AG04450 (cell line): ENCODE measurements around a stretch of chr7.

DNA sequence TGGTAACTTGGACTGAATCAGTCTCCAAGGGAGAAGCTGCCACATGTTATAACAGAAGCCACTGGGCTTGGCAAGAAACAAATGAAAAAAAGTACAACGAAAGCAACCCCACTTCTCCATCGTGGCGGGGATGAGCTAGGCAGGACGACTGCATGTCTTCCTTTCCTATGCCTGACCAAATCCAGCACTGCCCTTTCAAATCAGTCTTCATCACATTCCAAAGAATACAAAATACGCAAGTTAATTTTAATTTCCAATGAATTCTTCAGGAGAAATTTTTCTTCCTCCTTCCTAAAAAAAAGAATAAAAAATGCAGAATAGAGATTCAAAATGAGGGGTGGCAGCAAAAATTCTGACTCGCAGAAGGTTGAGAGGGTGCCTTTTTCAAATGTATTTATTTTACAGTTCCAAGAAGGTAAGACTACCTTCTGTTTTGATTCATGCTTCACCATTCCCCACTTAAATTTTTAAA is 196.8 kb upstream of the KLF14 start:
- CAGE, long polyA plus RNA, result no peak
- RRBS, result no CpG with 5 or more reads among the region's 6 CpGs

DNA sequence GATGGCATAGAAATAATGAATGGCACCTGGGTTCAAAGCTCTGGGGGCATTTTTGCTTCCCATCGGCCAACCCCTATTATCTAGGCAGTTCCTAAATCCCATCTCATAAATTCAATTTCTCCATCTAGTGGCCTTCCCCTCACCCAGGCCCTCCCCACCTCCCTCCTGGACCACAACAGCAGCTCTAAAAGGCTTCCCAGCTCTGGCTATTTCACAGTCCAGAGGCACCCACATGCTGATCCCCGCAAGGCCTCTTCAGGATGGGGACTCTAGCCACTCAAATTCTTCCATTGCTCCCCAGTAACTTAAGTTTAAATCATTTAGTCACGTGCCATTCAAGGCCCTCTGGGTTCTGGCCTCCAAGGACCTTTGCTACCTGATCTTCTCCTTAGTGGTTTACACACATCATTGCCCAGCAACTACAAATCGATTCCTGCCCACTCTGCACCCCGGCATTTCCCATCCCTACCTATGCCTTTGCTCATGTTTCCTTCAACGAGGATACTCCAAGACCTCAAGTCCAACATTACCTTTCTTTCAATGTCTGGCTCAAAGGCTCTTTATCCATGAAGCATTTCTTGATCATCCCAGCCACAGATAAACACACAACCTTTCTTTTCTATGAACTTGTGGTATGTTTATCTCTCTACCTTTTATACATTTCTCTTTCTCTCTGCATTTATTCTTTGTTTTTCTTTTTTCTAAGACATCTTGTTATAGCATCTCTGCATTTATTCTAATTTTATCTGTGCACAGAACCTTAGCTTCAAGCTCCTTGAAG is 202.5 kb upstream of the KLF14 start:
- CAGE, long polyA plus RNA, result no peak
- RRBS, result no CpG with 5 or more reads among the region's 6 CpGs

GRCh38 chr7:130972378-130972810 is 238.4 kb upstream of the KLF14 start:
- CAGE, long polyA plus RNA, result no peak
- RRBS, result no CpG with 5 or more reads among the region's 4 CpGs

DNA sequence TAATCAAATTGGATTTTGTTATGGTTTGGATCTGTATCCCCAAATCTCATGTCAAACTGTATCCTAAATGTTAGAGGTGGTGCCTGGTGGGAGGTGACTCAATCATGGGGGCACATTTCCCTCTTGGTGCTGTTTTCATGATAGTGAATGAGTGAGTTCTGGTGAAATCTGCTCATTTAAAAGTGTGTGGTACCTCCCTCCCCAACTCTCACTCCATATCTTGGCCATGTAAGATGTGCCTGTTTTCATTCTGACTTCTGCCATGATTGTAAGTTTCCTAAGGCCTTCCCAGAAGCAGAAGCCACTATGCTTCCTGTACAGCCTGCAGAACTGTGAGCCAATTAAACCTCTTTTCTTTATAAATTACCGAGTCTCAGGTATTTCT is 239.7 kb upstream of the KLF14 start:
- CAGE, long polyA plus RNA, result no peak
- RRBS, result no CpG with 5 or more reads among the region's 1 CpG

GRCh38 chr7:130988236-130989607 is 254.7 kb upstream of the KLF14 start:
- CAGE, long polyA plus RNA, result no peak
- RRBS, result no CpG with 5 or more reads among the region's 9 CpGs

DNA sequence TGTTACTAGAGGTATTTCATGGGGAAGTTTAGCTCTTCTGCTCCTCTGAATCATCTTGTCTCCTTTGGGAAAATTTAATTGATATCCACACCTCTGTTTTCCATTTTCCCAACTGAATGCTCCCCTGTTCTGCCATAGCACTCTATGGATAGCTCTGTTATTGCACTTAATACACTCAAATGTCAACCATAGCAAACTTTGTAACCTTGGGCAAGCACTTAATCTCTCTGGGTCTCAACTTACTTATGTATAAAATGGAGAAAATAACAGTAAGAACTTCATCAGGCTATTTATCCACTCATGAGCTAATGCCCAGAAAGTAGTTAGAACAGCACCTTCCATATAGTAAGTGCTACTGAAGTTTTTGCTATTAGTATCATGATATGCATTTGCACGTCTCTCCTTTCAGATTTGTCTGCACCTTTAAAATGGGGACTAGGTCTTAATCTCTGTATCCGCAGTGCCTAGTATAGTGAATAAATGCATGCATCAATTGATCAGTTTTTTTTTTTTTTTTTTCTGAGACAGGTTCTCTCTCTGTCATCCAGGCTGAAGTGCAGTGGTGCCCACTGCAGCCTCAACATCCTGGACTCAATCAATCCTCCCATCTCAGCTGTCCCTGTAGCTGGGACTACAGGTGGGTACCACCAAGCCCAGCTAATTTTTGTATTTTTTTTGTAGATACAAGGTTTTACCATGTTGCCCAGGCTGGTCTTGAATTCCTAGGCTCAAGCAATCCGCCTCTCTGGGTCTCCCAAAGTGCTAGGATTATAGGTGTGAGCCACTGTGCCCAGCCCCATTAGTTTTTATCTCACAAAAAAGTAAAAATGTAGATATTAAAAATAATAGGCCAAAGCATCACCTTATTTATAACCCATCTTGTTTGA is 290.4 kb upstream of the KLF14 start:
- CAGE, long polyA plus RNA, result no peak
- RRBS, result no CpG with 5 or more reads among the region's 3 CpGs

GRCh38 chr7:131066340-131067007 is 261.2 kb upstream of the MKLN1 start:
- CAGE, long polyA plus RNA, result no peak
- RRBS, result no CpG with 5 or more reads among the region's 1 CpG

- CAGE, long polyA plus RNA, result no peak
- RRBS, result no CpG with 5 or more reads among the region's 11 CpGs
Observed at GRCh38 chr7:131071653-131072507, 255.8 kb upstream of the MKLN1 start.

DNA sequence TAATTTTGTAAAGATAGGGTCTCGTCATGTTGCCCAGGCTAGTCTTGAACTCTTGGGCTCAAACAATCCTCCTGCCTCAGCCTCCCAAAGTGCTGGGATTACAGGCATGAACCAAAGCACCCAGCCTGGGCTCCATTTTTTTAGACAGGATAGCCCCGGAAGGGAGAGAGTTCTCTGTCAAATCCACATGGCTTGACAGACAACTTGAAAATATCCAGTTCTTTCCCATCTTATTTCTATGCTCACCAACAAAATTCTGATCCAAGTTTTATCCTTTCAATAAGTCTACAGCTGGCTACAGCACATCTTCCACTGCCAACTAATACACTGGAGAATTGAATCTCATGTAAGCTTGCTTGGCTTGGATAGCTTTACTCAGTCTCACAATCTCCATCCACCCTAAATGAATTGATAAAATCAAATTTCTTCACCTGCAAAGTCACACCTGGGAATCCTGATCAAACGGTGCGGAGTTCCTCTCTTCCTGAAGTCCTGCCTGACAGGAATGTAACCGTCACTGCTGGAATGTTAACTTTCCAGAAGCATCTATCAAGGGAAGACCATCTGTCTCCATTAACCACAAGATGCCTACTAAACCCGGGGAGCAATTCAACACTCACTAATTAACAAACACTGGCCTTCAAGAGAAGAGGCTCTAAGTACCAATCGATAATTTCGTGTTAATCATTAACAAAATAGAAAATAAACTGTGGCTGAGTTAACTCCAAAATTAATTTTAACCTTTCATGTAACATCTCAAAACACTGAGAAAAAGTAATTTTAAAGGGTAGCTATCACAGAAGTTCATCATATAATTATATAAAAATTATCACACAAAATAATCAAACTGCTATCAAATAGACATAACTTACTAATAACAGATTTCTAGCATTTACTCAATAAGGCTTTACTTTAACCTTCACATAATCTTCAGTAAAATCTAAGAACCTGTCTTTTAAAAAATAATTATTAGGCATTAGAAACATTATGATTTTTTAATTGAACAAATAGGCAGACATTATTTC is 239.5 kb upstream of the MKLN1 start:
- CAGE, long polyA plus RNA, result no peak
- RRBS, result no CpG with 5 or more reads among the region's 8 CpGs

- CAGE, long polyA plus RNA, result no peak
- RRBS, result no CpG with 5 or more reads among the region's 9 CpGs
Observed at GRCh38 chr7:131095301-131096177, 232.1 kb upstream of the MKLN1 start.

DNA sequence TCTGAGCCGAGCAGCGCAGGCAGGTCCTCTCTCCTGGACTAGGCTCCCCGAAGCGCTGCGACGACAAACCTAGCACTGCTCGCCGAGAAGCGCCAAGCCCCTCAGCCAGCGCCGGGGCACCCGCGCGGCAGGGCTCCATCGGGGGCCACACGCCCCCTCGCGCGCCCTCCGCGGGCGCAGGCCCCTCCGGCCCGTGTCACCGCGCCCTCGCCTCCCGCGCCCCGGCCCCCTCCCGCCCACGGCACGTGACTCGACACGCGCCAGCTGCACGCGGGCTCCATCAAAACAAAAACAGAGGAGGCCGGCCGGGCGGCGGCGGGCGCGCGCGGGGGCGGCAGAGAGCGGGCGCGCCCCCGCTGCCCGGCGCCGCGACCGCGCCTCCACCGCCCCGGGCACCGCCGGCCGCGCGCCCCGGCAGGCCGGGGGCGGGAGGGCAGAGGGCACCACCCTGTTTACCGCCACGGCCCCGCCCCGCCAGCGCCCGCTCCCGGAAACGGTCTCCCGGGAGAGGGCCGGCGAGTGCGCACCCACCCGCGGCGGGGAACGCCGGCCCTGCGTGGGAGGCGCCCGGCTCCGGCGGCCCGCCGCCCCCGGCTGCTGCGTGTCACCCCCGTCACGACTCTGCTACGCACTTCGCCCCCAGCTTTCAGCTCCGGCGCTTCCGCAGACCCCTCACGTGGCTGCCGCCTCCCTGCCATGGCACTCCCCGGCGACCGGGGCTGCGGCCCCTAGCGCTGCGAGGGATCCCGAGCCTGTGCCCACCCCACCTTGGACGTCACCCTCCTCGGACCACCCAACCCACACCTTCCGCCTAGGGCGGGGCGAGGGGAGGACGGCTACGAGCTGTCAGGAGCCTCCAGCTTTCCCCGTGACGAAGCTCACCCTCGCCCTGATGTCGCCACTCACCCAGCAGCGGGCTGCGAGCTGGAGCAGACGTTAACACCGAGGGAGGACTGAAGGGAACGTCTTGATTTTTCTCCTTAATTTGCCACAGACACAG is 221.7 kb upstream of the MKLN1 start:
- CAGE, long polyA plus RNA, result no peak
- RRBS, result 2% methylated on average over 59 of the region's 126 CpGs

- CAGE, long polyA plus RNA, result start-site peak on the minus strand at chr7:131109864-131110013, 28 and 22 reads in 2 replicates
- RRBS, result 2% methylated on average over 5 of the region's 40 CpGs
Observed at GRCh38 chr7:131109535-131110285, 218.0 kb upstream of the MKLN1 start.

DNA sequence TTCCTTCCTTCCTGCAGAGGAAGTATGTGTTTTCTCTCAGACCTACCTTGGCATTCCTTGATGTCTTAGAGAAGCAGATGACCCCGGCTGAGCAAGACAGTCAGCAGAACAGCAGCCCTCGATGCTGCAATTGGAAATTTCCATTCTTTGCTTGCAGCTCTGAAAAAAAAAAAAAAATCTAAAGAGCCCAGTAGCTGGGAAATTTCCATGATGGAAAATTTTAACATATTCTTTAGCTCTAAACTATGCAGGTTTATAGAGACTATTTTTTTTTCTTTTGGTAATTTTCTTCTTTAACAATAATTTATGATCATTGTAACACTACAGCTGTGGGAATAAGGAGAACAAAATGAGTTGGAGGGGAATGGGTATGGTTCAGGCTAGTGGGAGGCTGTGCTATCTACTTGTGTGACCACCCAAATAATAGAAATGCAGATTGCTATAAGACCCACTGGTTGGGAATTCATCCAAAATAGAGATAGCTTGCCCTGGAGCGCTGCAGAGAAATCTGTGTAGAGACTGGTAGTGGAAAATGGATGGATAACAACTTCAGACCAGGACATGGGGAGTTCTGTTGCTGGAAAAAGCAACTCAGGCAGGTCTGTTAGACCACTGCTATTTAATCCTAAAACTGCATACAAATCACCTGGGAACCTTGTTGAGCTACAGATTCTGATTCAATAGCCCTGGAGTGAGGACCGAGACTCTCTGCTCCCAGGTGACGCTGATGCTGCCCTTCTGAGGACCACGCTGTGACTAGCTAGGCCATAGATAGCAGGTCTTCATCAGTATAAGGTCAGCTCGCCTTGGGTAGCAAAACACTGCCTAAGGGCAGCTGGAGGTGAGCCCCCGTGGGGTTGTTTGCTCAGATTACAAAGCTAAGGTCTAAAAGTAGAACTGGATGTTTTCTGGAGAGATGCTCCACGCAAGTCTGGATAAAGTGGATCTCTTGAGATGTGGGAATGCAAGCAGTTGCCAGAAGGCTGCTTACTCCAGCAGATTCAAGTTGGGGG is 137.1 kb upstream of the MKLN1 start:
- CAGE, long polyA plus RNA, result no peak
- RRBS, result no CpG with 5 or more reads among the region's 9 CpGs

DNA sequence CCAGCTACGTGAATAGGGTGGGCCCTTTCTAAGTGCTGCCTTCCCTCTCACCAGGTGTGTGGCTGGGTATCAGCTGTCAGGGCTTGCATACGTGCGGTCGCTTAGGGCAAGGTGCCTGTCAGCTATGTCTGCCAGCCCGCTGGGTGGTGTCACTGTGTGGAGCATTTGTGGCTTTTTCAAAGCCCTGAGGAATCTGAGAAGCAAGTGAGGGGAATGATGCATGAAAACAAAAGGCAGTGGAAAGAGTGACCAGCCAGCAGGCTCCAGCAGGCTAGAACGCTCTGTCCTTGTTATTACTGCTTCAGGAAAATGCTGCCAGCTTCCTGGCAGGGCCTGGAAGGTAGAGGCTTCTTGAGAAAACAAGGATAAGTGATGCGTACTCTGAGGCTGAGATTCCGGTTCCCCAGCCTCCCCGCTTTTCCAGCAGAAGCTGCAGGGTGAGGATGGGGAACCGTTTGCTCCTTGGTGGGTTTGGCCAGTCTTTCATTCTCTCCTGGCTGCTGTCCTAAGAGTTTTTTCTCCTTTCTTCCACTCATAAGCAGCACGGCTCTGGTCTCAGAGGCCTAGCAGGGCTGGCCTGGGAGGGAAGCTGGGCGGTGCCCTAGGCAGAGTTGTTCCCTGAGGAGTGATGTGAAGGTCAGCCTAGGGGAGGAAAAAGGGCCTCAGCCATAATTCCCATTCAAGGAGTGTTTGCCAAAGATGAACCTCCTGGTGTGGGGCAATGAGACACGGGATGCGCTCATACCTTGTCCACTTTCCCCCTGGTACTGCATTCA is 42.9 kb upstream of the MKLN1 start:
- CAGE, long polyA plus RNA, result no peak
- RRBS, result no CpG with 5 or more reads among the region's 14 CpGs

- CAGE, long polyA plus RNA, result no peak
- RRBS, result no CpG with 5 or more reads among the region's 4 CpGs
Observed at GRCh38 chr7:131399024-131399515, 71.4 kb downstream of the MKLN1 start.

DNA sequence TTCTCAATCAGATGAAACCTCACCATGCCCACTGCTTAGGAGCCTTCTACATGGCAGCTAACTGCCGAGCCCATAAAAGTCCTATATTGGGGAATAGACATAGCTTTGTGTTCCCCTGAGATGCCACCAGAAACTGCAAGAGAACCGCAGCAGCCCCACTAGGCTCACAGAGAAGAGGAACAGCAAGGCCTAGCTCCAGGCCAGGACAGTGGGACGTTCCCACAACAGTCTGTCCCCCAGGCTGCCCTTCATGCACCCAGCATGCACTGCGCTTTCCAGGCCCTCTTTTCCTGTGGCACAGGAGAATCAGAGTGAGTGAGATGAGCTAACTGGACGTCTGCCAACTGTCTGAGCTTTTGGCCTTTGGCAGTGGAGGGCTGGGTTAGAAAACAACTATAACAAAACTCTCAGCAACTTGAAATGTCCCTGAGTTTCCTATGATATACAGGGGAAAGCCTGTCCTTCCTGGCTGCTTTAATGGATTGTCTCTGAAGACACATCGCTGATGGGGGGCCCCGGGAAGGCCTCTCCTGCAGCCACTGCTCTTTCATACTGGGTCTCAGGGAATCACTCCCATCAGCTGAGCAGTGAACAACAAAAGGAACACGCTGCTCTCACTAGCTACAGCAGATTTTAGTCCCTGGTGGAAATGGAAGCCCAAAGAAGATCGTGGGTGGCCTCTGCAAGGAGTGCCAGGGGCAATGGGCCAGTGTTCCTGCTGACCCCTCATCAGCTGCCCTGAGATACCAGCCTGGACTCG is 53.5 kb downstream of the PODXL start:
- CAGE, long polyA plus RNA, result no peak
- RRBS, result no CpG with 5 or more reads among the region's 10 CpGs

GRCh38 chr7:131506210-131506471 is 50.3 kb downstream of the PODXL start:
- CAGE, long polyA plus RNA, result no peak
- RRBS, result no CpG with 5 or more reads among the region's 11 CpGs

DNA sequence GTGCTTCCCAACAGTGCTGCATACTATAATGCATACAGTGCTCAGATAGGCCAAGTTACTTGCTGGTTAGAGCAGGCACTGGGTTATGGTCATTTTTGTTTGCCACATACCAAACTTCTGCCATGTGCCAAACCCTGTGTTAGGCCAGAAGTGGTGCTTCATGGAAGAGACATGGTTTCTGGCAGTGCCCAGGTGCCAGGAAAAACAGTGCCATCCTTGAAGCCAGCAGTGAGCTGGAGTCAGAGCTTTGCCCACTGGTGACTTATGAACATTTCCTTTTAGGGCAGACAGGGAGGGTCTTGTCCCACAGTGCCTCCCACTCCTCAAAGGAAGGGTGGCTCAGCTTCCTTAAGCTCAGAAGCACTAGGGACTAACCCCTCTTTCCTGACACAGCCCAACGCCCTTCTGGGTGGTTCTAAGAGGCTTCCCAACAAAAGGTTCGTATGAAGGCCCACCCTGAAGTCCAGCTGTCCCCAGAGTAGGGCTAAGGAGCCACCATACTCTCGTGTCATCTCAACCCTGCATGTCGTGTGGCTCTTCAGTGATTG is 2.0 kb downstream of the PODXL start:
- CAGE, long polyA plus RNA, result no peak
- RRBS, result no CpG with 5 or more reads among the region's 4 CpGs

DNA sequence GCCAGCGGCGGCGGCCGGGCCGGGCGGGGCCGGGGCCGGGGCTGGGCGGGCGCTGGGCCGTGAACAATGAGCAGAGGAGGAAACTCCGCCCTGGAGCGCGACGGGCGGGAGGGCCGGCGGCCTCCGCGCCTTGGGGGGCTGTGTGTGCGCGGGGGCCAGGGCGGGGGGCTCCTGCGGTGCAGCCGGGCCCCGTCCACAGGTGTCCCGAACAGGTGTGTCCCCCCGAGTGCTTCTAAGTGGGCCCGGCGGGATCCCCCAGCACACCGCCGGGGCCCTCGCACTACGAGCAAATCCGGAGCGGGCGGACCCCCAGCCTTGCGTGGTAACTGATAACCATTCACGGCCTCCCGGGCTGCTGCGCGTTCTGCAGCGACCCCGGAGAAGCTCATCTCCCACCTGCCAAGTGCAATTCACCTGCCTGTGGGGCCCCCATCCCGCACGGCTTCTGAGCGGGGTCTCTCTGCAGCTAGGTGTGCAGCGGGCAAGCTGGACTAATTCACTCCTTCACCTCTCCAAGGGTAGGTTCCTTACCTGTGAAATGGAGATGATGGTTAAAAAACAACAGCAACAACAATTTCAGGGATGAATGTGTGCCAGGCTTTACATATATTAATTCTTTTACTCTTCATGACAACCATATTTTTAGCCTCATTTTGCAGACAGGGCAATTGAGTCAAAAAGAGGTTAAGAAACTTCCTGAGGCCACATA is 437 bp upstream of the PODXL start:
- CAGE, long polyA plus RNA, result no peak
- RRBS, result 3% methylated on average over 28 of the region's 48 CpGs

GRCh38 chr7:131691970-131692543 is 135.6 kb upstream of the PODXL start:
- CAGE, long polyA plus RNA, result no peak
- RRBS, result 3% methylated on average over 4 of the region's 28 CpGs